Cardiac atrium fibroblast (primary cell): Measurements from ENCODE around the genes PRR5 and UPK3A.

DNA sequence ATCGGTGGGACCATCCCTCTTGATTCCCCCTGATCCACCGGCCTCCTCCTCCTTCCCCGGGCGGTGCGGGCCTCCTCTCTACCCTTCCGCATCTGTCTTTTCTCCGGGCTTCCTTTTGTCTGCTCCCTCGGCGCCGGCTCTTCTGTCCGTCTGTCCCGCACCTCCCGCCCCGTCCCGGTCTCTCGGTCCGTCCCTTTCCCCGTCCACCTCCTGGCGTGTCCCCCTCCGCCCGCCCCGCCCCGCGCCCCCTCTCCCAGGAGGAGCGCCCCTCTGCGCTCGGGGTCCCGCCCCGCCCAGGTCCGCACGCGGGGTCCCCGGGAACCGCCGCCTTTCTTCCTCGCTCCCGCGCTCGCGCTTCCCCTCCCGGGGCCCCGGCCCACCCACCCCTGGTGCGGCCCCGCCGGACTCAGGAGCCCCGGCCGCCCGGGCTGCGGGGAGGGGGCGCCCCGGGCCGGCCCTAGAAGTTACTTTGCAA is 562 bp downstream of the SCUBE1 start:
- RAMPAGE, long total RNA: no peak

- RAMPAGE, long total RNA: no peak
These were observed 23.5 kb upstream of the MPPED1 start for GRCh38 chr22:43388188-43388746.

DNA sequence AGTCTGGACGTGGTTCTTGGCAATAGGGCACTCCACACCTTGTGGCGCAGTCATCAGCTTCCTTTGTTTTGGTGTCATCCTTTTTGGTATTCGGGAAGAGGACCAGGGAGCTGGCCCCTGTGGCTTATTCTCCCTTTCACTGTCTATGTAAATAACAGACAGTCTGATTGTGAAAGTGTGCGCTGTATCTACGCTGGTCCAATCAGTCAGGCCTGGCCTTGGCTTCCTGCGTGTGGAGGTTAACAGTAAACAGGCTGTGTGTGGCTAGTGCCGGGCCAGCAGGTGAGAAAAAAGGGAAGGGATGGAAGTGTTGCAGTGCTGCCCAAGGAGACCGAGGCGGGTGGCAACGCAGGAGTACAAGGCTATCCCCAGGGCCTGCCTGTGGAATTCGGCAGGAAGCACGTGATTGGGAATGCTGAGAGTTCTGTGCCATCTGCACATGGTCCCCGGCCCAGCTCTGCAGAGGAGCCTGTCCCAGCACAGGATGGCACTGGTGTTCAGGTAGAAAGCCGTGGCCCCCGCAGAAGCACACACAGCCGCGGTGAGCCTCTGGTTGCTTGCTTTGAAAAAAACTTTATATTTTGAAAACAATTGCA is 174.7 kb downstream of the EFCAB6 start:
- RAMPAGE, long total RNA: no peak

DNA sequence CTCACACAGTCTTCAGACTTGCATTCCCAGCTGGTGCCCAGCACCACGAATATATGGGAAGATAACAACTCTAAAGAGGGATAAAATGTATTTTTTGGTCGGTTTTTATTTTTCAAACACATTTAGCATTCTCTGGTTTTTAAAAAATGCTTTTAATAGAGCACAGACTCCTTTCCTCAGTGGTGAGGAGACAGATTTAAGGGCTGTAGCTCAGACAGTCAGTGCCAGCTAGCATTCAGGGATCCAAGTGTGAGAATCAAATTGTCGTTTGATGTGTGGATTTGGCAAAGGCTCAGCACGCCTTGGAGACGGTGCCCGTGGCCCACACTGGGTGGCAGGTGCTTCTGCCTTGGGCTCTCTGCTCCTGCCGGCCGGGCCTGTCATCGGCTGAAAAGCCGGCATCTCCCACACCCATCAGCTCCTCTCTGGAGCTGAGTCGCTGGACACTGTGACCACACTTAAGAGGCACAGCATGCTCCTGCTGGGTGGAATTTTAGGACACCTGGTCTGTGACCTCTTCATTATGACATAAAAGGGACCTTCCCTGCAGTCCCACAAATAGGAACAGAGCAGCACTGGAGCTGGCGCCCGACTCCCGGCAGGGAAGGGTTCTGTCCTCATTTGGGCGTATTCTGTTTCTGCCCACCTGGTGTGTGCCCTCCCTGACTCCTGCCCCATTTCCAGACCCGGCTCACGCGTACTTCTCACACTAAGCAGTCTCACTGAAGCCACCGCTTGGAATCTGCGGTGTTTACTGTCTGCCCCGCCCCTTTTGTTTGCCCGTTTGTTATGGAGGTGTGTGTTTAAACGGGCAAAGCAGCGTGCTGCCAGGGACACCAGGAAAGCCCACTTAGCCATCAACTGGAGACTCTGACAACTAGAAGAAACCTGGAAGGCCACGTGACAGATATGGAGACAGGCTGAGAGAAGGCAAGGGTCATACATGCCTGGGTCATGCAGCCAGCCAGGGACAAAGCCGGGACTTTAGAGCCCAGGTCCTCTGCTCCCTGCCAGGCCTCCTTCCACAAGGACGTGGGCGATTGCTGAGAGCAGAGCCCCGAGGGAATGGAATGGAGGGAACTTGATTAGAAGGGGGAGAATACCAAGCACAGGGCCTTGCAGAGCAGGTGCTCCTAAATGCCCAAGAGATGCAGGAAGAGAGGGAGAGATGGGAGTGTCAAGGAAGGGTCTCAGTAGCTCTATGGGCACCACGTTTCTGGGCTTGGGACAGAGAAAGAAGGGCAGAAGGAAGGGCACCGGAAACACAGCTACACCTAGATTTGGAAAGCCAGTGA is 8.5 kb upstream of the EFCAB6 start:
- RAMPAGE, long total RNA: no peak

DNA sequence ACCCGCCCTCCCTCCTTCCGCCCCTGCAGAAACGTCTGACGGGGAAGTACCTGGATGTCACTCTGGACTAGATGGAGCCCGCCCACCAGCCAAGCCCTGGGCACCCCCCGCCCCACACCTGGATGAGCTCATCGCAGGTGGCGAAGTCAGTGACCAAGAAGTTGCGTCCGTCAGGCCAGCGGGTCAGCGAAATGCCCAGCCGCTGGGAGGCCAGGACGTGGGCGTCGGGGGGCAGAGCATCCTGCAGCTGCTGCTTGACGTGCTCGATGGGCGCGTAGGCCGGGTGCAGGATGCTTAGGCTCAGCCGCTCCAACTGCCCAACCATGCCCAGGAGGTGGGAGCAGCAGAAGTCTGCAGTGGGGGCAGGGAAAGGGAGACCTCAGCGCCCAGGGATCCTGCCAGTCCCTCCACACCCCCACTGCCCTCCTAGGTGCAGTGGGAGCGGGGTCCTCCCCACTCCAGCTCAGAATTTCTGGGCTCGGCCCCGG is 825 bp downstream of the PNPLA5 start:
- RAMPAGE, long total RNA: no peak

DNA sequence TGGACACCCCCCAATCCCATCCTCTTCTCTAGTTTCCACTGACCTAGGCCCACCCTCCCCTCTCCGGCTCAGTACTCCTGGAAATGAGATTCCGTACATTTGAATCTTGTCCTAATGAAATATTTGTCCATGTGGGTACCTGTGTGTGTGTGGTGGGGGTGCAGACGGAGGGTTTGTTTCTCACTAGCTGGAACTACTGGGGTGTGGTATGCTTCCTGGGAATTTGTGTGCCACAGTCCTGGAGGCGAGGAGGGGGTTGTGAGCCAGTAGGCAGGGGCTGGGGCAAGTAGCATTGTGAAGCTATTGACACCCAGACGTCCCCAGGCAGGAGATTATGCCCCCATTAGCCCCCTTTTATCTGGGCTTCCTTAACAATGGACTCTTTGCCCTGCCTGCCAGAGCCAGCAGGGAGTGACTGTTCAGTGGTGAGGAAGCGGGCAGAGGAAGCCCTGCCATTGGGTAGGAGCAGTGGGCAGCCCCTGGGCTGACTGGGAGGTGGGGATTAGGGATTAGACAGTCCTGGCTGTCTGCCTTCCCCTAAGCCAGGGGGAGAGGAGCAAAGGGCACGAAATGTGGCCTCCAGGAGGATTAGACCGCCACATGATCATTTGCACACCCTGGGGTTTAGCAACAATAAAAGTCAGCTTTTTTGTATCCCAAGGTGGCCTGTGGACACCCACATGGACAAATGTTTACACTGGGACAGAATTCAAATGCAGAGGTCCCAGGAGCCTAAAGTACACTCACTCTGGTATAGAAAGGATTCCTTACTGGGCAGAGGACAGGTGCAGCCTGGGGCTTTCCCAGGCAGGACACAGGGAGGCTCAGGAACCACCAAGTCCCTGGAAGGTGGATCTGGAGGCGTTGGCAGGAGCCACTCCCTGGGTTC is 1.8 kb downstream of the PNPLA3 start:
- RAMPAGE, long total RNA: no peak

DNA sequence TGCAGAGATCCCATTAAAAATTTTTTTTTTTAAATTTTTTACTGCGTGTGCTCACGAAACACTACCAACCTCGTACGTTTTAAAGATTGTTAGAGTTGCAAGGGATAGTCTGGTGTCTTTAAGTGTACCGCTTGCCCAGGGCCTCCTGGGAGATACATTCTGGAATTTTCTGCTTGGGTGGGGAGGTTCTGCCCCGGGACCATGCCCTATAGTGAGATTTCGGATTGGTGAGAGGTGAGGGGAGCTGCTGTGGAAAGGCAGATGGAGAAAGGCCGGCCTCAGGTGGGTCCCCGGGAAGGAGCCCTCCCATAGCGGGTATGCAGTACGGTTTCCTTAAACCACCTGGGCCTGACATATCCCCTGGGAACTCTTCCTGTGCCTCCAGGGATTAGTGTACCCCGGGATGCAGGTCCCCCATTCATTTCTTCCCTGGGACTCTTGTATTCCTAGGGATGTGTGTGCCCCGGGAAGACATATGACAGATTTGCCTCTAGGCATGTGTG is 897 bp downstream of the PARVB start:
- RAMPAGE, long total RNA: no peak

GRCh38 chr22:44057304-44057785 is 33.2 kb downstream of the PARVB start:
- RAMPAGE, long total RNA: no peak

DNA sequence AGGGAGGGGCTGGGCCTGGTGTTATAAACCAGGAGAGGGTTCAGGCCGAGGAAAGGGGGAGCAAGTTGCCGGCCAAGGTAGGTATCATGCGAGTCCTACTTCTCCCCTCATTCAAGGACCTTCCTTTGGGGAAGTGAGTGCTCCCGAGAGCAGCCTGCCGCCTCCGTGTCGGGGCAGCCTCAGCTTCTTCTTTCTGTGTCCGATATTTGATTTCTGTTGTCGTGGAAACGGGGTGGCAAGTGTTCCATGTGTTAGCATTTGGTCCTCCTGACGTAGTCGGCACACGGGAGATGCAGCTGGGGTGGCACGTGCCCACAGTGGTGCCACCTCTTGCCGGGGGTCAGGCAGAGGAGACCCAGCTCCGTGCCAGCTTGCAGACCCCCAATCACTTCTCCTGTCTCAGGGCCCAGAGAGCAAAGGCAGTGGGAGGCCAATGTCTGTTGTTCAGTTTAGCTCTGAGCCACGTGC is 44.3 kb downstream of the PARVB start:
- RAMPAGE, long total RNA: no peak

- RAMPAGE, long total RNA: no peak
These were observed 7.2 kb downstream of the PARVG start for GRCh38 chr22:44188026-44188313.

- RAMPAGE, long total RNA: no peak
These were observed 26.2 kb downstream of the PARVG start for GRCh38 chr22:44206868-44207323.

DNA sequence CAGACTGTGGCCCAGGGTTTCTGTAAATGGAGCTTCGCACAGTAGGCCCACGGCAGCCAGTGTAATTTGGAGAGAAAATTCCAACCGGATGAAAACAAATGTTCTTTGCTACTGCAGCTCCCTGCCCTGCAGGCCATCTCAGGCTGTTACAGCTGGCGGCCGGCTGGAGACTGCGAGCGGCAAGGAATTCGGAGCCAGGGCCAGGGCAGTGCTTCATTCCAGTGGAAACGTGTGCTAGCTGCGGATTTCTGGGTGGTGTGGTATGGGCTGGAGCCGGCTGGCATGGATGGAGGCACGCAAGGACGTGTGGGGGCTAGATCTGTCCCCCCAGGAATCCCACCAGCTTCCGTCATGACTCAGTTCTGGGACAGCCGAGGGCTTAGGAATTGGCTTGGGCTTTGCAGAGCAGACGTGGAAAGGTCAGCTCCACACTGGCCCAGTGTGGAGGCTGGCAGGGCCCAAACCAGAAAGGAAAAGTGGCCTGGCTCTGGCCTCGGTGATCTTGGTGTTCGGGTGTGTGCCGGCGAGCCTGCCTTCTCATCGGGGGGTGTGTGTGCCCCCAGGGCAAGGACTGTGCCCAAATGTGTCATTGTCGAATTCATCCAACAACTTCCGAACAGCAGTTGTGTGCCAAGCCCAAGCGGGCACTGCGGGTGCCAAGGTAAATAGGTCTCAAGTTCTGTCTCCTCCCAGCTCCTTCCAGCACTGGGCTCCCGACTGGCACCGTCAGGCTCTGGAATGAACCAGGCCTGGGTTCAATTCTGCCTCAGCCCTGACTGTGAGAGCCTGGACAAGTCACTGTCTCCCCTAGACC is 48.1 kb upstream of the SHISAL1 start:
- RAMPAGE, long total RNA: no peak

- RAMPAGE, long total RNA: no peak
These were observed 28.6 kb upstream of the RTL6 start for GRCh38 chr22:44526621-44527022.

- RAMPAGE, long total RNA: no peak
These were observed at the start of gene PRR5 for GRCh38 chr22:44702144-44702429. PRR5 (plus strand) TSS chr22:44702204.

GRCh38 chr22:44972215-44972957 is 37.4 kb downstream of the PHF21B start:
- RAMPAGE, long total RNA: no peak

- RAMPAGE, long total RNA: no peak
These were observed 2.8 kb downstream of the PHF21B start for GRCh38 chr22:45006862-45007617.

- RAMPAGE, long total RNA: no peak
These were observed 26.3 kb upstream of the PHF21B start for GRCh38 chr22:45035975-45036600.

DNA sequence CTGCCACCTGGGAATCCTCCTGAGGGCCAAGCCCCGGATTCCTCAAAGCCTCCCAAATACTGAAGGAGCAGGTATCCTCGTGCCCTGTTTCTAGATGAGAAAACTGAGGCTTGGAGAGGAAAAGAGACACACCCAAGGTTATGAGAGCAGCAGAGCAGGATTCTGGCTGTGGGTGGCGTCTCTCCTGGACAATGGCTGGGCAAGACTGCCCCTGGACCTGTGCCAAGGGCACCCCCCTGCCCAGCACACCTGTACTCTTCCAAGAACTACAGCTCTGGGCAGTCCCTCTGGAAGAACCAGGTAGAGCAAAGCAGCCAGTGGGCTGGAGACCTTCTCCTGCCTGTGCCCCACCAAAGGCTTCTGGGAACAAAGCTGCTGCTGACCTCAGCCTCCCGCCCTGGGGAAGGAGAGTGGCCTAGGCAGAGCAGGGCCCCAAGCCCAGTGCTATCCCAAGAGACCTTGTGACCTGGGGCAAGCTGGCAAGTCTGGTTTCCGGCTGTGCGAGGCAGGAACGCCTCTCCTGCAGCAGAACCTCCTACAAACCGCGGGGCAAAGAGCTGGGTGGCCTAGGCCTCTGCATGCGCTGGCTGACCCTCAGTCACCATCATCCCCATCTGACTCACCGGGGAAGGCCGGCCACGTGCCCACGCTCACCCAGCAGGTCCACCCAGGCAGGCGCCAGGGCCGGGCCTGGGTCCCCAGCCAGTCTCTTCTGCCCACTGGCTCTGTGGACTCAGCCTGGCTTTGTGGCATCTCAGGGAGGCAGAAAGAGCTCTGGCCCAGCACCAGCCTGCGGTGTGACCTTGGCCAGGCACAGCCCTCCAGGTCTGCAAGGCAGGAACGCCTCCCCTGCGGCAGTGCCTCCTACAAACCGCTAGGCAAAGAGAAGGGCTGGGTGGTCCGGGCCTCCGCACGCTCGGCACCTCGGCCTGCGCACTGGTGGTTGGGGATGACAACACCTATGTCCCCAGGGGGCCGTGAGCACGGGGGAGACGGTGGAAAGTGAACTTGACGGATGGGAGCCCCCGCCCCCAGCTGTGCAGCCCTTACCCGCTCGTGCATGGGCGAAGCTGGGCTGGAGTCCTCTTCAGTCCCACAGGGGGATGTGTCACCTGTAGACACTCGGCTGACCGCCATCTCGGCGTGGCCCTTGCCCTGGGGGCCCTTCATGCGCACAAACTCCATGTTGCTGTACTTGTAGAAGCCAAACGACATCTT is 38.3 kb downstream of the KIAA0930 start:
- RAMPAGE, long total RNA: no peak

DNA sequence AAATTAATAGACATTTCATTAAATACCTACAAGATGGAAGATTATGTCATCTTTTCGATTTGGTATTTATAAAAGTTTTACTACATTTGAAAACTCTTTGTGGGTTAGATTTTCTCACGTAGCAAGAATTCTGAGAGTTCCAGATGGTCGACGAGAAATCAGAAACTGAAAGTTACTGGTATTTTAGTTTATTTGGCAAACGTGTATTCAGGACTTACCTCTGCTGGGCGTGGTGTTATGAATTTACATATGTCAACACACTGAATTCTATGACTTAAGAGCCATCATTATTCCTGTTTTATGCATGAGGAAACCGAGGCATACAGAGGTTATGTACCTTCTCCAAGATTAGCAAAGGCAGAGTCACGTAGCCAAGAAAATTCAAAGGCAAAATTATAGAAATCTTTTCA is 8.5 kb upstream of the KIAA0930 start:
- RAMPAGE, long total RNA: no peak

DNA sequence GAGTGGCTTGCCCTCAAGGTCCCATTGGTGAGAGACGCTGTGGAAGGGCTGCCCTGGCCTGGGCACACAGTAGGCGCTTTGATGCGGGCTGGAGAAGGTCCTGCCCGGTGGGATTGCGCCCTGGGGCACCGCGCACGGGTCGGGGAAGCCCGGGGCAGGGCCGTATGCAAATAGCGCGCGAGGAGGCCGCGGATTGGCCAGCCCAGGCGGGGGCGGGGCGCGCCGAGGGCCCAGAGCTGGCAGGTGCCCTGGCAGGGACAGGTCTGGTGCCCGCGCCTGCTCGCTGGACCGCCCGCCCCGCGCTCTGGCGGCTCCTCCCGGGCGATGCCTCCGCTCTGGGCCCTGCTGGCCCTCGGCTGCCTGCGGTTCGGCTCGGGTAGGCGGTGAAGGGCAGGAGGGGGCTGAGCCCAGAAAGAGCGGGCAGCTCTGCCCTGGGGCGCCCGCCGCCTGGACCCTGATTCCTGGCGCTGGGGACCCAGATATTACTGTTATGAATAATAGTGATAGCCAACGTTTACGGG is at the start of gene UPK3A:
Gene UPK3A, plus strand, starts transcription at position 260 of the 521 bp plus-strand sequence.
- RAMPAGE, long total RNA: no peak